ENCODE results near the gene RNF217.

GRCh38 chr6:121856480-121856906, 421.0 kb downstream of the GJA1 start:
- CAGE, long polyA plus RNA, result no peak
- RRBS, result no CpG with 5 or more reads among the region's 2 CpGs

DNA sequence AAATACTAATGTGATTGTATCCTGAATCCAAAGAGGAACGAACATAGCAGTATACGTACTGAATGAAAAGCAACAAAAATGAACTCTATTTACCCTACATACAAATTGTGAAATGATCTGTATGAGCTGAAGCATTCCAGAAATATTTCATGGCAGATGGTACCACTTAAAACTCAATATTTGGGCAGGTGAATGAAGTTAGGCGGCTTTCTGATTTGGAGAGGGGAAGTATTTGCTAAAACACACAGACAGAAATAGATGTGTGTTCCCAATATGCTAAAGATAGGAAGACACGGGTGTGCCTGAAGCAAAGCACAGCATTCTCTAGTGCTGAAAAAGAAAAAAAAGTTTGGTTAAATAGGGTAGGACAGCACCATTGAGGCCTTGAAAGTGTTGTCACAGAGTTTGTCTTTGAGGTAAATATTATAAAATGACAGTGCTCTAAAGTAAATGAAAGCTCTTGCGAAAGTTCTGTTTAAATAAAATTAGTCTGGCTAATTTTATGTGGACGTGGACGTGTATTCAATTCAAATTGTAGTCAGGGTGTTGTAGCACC, 252.2 kb upstream of the HSF2 start:
- CAGE, long polyA plus RNA, result no peak
- RRBS, result no CpG with 5 or more reads among the region's 7 CpGs

GRCh38 chr6:122744059-122744438, 35.5 kb upstream of the FABP7 start:
- CAGE, long polyA plus RNA, result no peak
- RRBS, result no CpG with 5 or more reads among the region's 11 CpGs

DNA sequence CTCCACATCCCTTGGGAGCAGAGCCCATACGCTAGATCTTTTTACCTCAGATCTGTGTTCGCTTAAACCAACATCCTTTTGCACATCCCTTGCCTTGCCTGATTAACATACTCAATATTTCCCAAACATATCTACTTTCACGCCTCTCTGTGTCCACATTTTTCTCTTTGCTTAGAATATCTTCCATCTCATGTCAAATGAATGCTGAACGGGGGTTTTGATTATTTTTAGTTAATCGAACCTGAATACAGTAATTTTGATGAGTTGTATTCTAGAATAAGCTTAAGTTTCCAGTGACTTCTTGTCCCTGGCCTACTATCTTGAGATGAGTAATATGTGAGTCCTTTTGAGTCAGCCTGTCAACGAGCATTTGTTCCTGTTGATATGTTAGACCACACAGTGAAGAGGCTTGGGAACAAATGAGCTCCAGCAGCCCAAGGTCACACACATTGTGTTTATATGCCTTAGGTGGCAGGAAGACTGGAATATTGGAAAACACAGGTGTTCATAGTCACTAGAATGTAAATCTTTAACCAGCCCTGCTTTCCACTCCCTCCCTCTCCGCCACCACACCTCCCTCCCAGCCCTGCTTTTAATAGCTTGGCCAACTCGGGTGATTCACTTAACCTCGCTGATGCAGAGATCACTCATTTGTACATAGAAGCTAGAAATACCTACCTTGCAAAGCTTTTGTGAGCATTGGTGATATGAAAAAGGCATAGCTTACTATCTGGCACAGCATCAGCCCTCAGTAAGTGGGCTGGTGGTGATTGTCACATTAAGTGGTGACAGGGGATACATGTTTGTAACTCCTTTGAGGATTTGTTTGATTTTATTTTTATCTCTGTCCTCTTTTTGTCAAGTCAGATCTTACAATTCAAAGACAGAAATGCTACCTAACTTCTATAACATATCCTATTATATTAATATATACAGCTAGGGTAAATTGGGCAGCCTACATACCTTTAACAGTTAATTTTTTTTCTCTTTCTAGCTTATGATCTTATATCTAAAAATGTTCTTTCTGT, 9.2 kb downstream of the SMPDL3A start:
- CAGE, long polyA plus RNA, result no peak
- RRBS, result no CpG with 5 or more reads among the region's 9 CpGs

DNA sequence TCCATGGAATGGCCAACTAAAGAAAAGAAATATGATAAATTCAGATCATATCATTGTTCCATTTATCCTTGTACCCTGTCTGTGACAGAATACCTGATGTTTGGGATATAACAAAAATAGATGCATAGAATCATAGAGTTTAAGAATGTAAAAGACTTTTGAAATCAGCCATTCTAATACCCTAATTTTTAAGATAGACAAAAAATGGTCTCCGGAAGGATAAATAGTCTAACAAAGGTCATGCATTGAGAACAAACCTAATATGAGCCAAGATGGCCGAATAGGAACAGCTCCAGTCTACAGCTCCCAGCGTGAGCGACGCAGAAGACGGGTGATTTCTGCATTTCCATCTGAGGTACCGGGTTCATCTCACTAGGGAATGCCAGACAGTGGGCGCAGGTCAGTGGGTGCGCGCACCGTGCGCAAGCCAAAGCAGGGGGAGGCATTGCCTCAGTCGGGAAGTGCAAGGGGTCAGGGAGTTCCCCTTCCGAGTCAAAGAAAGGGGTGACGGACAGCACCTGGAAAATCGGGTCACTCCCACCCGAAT, 164.9 kb downstream of the TRDN start:
- CAGE, long polyA plus RNA, result no peak
- RRBS, result no CpG with 5 or more reads among the region's 17 CpGs

GRCh38 chr6:123636255-123636738, 453 bp downstream of the TRDN start:
- CAGE, long polyA plus RNA, result no peak
- RRBS, result no CpG with 5 or more reads among the region's 4 CpGs

GRCh38 chr6:124961700-124962554, at the start of gene RNF217:
Gene RNF217 (plus strand): TSS chr6:124962437.
- CAGE, long polyA plus RNA, result no peak
- RRBS, result 1% methylated on average over 30 of the region's 95 CpGs

- CAGE, long polyA plus RNA, result no peak
- RRBS, result 4% methylated on average over 16 of the region's 81 CpGs
Measured at GRCh38 chr6:124962555-124963596, 639 bp downstream of the RNF217 start.

DNA sequence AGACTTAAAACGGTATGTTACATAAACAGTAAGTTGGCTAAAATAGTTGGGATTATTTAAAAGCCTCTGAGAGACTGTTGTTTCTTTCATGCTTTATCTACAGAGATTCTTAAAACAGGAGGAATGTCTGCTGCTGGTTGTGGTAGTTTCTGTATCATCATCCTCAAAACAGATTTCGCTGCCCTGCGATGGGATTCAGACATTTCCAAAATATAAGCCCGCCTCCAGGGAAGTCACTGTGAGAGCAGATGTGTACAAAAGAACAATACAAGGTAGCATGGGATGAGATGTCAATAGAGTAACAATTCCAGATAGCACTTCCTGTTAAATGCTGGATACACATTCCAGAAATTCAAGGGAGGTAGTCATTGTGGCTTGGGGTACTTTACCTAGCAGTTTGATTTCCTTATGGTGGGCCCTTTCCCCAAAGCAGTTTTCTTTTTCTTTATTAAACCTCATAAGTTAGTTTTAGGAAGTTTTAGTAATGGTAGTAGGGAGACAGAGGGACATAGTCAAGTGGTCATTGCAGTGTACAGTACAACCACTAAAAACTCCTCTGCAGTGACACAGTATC, 2.5 kb downstream of the RNF217 start:
- CAGE, long polyA plus RNA, result no peak
- RRBS, result no CpG with 5 or more reads among the region's 4 CpGs

GRCh38 chr6:124999006-124999488, 36.8 kb downstream of the RNF217 start:
- CAGE, long polyA plus RNA, result no peak
- RRBS, result no CpG with 5 or more reads among the region's 3 CpGs

GRCh38 chr6:125044907-125045581, 82.8 kb downstream of the RNF217 start:
- CAGE, long polyA plus RNA, result no peak
- RRBS, result no CpG with 5 or more reads among the region's 6 CpGs

DNA sequence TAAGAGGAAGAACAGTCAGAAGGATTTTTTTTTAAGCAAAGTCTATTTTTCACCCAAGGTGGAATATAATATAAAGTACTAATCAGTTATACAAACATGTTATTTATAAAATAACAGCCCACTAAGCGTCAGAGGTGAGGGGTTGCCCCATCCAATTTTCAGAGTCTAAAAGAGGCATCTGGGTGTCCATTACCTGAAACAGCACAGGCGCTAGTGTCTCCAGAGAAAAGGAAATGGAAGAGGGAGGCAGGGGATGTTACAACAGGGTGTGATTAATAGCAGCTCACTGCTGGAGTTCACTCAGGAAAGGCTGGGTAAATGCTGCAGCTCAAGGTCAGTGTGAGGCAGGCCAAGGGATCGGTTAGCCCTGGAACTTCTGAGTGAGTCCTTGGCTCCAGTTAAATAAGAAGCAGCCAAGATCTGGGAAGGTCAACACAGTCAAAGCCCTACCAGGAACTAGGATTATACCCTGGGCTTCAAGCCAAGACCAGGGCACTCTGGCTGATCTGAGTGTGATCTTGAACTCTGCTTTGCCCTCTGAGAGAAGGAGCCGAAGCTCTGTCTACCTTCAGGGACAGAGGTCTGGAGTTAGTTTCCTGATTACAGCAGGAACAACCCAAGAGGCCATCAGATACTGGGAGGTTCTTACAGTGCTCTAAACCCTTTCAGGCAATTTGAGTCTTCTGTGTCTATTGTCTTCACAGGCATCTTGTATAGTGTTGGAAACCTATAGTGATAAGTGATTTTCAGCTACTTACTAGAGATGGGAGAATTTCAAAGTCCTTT, 44.2 kb downstream of the TPD52L1 start:
- CAGE, long polyA plus RNA, result no peak
- RRBS, result no CpG with 5 or more reads among the region's 4 CpGs

DNA sequence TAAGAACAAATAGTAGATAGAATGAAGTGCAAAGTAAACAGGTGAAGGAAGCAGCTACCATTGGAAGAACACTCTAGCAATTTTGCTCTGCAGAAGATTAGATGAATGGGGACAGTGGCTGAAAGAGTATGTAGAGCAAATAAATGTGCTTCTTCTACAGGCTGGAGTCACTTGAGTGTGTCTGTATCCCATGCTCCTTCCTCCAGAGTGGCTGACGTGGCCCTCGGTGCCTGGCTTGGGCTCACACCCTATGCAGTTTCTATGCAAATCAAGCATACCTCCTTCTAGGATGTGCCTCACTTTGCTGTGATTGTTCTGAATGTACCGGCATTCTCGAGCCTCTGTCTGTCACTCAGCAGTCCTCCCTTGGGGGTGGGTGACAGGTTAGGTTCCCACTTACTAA, 55.0 kb upstream of the HDDC2 start:
- CAGE, long polyA plus RNA, result no peak
- RRBS, result no CpG with 5 or more reads among the region's 4 CpGs

DNA sequence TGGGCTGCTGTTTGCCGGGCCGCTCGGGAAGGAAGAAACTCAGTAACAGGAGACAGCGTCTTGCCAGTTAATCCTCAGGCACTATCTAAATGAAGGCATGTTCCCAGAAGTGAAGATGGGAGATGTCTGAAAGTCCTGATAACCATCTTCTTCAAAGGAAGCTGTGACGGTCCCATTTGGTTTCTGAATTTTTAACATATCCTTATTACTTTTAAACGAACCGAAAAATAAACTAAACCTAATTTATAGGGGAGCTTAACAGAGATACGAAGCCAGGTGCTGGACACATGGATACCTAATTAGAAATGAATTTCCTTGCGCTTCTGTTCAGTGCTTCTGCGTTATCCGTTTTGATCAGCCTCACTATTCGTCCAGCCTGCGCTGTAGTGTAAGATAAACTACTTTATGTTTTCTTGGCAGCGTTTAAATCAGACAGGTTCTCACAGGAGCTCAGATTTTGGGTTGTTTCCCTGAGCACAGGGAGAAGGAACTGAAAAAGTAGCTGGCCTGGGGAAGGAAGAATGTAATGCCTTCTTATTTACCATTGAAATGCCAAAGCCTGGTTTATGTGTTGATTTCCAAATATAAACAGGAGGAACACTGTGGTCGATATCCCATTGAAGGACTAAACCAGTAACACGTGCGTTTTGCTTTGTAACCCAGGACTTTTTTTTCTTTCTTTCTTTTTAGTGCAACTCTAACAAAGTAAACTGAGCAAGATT, 215.0 kb upstream of the HEY2 start:
- CAGE, long polyA plus RNA, result no peak
- RRBS, result no CpG with 5 or more reads among the region's 17 CpGs

DNA sequence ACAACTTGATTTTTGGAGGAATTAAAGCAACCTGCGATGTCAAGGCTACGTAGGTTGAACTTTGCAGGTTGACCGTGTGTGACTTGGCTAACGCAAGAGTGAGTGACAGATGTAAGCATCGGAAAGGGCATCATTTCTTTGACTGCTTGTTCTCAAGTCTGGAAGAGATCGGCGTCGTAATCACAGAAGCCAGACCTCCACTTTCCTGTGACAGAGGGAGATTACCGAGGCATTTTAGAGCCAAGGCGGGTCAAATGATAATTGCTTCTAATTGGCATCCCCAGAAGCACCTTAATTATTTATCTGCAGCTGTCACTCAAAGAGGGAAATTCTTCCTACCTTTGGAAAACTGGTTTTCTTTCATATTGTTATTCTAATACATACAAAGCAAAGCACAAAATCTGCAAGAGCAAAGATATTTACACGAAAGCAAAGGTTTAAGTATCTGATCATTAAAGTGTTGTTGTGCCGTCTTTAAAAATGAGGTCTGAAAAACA, 889 bp downstream of the HEY2 start:
- CAGE, long polyA plus RNA, result no peak
- RRBS, result no CpG with 5 or more reads among the region's 12 CpGs

DNA sequence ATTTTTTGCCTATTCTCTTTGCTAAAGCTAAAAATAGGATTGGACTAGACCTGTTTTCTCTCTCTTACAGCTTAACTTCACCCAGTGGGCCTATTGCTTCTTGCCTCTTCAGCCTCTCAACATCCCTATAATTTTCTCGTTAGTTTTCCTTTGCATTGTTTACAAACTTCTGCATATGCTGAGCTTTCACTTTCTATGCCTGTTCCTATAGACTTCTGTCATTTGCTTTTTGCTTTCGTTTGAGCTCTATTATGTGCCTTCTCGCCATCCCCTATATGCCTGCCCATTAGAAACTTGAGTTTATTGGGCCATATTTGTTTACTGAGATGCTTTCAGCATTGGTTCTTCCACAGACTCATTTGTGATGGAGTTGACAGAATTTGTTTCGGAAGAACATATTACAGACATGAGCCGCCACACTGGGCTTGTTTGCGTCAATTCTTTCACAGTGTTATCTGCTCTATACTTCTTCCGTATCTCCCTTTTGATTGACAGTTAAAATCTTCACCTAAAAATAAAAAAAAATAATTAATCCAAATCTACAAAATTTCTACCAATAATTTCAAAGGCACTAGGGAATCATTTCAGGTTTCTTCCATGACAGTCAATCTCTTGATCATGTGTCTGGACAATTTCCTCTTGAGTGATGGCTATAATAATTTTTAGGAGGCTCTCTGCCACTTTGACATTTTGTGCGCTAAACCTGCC, 41.0 kb downstream of the NCOA7 start:
- CAGE, long polyA plus RNA, result no peak
- RRBS, result no CpG with 5 or more reads among the region's 8 CpGs

GRCh38 chr6:125884894-125885352, 71.6 kb upstream of the HINT3 start:
- CAGE, long polyA plus RNA, result no peak
- RRBS, result no CpG with 5 or more reads among the region's 3 CpGs

- CAGE, long polyA plus RNA, result no peak
- RRBS, result no CpG with 5 or more reads among the region's 11 CpGs
Measured at GRCh38 chr6:125942778-125943542, 13.6 kb upstream of the HINT3 start.

GRCh38 chr6:125989713-125990266, 3.5 kb downstream of the TRMT11 start:
- CAGE, long polyA plus RNA, result no peak
- RRBS, result no CpG with 5 or more reads among the region's 2 CpGs

DNA sequence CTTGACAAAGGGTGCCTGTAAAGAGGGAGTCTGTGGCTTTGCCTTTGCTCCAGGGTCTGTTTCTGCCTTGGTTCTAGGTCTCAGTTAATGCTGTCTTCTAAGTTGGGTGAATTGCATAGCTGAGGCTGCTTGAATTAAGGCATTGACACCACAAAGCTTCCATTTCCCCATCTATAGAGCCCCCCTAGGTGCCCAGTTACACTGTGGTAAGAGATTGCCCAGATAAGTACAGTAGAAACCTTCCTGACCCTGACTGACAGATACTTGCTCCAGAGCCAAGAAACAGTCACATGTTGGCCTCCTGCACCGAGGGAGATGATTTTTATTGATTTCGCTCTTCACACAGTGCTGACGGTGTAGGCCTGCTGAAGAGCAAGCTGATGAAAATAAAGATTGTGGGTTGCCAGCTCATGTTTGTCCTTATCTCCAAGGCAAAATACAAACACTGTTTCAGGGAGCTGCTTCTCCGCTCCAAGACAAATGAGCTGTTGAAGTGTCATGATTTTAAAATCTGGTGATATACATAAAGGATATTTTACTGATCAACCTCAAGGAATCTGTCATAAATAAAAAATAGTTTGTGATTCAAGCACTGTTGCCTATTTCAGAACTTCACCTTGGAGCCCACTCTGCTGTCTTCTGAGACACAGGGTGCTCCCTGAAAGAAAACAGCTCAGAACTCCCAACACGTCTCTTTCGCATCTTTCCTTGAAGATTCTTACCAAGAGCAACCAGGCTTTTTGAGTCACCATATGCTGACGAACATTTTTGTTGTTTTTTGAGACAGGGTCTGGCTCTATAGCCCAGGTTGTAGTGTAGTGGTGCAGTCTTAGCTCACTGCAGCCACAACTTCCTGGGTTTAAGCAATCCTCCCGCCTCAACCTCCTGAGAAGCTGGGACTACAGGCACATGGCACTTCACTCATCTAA, 68.1 kb downstream of the TRMT11 start:
- CAGE, long polyA plus RNA, result no peak
- RRBS, result no CpG with 5 or more reads among the region's 8 CpGs